Mononuclear cell (primary cell): Measurements from ENCODE around the gene ERAP2.

- RRBS, result no CpG with 5 or more reads among the region's 1 CpG
Observed at GRCh38 chr5:95720168-95720554, 11.0 kb upstream of the RHOBTB3 start.

- RRBS, result no CpG with 5 or more reads among the region's 2 CpGs
Observed at GRCh38 chr5:95732241-95732434, 1.0 kb downstream of the RHOBTB3 start.

GRCh38 chr5:95762539-95763741 lies 31.8 kb downstream of the RHOBTB3 start:
- RRBS, result no CpG with 5 or more reads among the region's 9 CpGs

- RRBS, result no CpG with 5 or more reads among the region's 8 CpGs
Observed at GRCh38 chr5:95768738-95769038, 37.6 kb downstream of the RHOBTB3 start.

GRCh38 chr5:95783514-95784294 lies 38.8 kb downstream of the GLRX start:
- RRBS, result no CpG with 5 or more reads among the region's 6 CpGs

DNA sequence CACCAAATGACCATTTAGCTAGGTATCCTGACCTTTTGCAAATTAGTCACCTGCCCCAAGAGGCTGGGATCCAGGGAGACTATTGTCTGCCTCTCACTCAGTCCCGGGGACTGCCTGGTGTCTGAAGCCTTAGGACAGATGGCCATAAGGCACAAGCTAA lies 1.9 kb upstream of the GLRX start:
- RRBS, result no CpG with 5 or more reads among the region's 1 CpG

- RRBS, result no CpG with 5 or more reads among the region's 3 CpGs
Observed at GRCh38 chr5:95853423-95854053, 31.0 kb upstream of the GLRX start.

DNA sequence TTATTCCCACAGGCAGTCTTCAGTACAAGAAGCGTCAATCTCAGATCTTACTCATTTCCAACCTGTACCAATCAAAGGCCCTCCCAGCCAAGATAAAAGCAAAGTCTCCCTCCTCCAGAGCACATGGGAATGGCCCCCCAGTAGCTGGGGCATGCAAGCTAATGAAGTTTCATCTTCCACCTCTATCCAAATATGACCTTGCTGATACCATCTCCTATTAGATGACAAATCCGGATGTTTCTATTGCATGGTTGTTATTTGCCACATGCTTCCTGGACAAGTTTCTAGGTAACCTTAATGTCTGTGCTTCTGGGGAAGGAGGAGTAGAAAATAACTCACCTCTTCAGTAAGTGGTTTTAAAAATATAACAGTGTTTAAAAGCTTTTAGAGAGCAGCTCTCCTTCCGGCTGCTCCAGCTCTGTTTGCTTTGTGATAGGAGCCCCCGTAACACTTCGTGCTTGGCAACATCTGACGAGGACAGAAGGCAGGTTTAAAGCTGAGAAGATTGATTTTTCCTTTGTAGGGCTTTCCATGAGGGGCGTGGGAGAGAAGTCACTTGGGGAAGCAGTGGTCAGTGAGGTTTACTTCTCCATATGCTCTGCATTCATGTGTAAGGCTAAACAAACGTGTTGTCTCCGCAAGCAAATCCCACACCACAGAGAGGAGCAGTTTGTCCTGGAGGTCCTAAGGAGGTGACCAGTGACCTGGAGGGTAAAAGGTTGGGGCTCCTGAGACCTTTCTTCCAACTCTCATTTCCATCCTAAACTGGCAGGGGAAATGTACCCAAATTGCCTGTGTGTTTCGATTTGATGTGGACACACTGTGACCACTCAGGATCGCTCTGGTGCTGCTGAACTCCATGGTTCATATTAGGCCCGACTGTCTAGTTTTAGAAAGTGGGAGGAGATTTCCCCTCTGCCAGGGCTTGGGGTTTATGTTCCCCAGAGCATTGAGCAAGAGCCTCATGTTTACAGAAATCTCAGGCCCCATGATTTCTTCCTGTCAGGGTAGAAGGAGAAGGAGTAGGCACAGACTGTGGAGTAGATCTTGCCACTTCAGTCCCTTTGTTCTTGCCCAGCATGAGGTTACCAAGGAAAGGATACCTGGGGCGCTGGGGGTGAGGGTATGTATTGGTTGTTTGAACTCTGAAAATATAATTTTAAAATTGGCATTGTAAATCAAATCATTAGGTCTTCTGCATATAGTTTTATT lies 40.5 kb upstream of the GLRX start:
- RRBS, result no CpG with 5 or more reads among the region's 13 CpGs

- RRBS, result no CpG with 5 or more reads among the region's 4 CpGs
Observed at GRCh38 chr5:95883262-95884016, 60.9 kb upstream of the GLRX start.

DNA sequence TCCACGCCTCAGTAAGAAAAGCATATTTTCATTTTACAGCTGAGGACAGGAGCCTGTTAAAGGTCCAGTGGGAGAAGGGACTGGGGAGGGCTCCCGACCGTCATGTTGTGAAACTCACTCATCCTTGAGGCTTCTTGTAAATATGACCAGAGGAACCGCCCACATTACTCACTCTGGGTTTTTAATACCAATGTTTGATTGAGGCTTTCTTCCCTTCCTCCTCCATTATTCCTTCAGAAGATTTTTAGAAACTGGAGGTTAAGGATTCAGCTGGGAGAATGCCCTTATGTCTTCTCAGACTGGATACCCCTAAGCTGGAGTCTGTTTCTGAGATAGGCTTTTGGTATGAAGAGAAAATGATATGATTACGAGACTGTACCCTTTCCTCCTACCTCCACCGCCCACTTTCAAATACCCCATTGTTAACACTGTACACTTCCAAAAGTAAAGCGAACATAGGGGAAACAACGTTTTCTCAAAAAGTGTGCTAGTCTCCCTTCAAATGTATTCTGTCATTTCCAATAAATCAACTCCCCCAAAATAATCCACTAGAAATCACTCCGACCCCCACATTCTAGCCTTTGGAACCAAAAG lies 61.6 kb upstream of the GLRX start:
- RRBS, result no CpG with 5 or more reads among the region's 9 CpGs

GRCh38 chr5:95940532-95941505 lies 20.8 kb downstream of the ELL2 start:
- RRBS, result no CpG with 5 or more reads among the region's 5 CpGs

- RRBS, result no CpG with 5 or more reads among the region's 6 CpGs
Observed at GRCh38 chr5:95962693-95963155, 1.1 kb upstream of the ELL2 start.

DNA sequence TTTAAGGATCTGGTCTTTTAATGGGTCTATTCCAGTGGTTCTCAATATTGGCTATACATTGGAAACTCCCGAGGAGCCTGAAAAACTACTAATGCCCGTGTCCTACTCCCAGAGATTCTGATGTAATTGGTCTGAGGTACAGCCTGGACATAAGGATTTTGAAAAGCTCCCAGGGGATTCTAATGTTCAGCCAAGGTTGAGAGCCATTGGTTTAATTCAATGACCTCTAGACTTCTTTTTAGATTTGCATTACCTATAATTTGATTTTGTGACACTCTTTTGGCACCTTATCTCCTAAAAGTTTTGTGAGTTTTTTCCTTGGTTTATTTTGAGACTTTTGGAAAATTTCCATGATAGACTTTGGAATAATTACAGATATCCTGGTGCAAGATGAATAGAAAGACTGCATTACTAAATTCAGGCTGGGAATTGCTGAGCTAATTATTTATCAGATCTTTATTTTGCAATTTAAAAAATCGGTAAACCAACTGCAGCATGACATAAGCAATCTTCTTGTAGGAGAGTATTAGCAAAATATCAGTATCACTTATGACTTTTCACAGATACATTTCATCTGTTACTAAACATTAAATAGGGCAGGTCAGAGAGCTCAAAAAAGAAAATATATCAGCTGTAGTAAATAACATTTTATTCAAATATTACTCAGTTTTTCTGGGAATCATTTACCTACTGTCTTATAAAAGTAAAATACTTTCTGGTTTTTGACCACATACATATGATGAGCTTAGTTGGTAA lies 91.6 kb upstream of the ELL2 start:
- RRBS, result no CpG with 5 or more reads among the region's 3 CpGs

DNA sequence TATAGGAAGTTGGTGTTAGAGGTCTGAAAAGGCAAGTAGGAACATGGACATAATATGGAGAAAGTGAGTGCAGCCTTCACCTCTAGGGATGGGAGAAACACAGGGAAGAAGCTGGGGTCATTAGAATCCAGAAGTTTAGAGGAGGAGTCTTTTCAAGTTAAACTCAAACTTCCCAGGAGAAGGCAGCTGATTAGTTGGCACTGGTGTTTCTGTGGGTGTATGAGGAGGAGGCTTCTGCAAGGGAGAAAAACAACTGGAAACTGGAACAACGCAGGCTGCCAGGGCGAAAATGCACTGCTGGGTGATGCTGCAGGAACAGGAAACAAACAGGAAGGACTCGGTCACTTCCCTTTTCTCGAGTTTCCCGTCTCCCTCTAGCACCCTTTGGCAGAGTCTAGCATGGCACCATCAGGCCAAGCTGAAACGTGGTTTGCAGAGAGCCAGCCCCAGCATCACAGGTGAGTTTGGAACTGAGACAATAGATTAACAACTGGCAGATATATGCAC lies 77.5 kb upstream of the CAST start:
- RRBS, result no CpG with 5 or more reads among the region's 6 CpGs

GRCh38 chr5:96663609-96663956 lies 1.4 kb downstream of the CAST start:
- RRBS, result no CpG with 5 or more reads among the region's 6 CpGs

GRCh38 chr5:96709071-96709800 lies 47.1 kb downstream of the CAST start:
- RRBS, result no CpG with 5 or more reads among the region's 3 CpGs

DNA sequence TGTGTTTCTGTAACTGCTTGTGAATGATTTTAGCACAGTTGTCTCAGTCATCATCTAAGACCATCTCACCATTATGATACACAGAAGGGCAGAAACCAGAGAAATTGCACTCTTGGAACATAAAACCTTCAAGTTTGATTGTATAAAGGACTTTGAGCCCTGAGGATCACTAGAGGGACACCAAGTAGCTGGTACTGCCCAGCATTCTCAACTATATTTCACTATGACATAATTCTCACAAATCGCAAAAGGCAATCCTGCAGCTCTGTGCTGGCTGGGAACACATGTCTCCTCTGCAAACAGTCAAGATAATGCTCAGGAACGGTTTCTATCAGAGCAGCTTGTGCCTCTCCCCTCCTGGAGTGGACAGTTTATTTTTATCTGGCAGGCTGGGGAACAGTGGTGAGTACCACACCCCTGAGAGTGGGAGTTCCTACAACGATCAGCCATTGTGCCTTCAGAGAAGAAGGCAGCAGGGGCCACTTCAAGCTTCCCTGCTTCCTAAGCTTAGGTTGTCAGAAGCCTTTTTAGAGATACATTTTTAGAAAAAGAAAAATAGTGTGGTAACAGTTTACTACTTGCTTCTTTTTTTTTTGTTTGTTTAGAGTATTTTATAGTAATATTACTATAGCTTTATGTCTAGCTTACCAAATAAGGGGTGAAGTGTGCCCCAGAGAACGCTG lies 65.8 kb downstream of the ERAP1 start:
- RRBS, result no CpG with 5 or more reads among the region's 4 CpGs

- RRBS, result no CpG with 5 or more reads among the region's 7 CpGs
Observed at GRCh38 chr5:96750332-96750895, 57.3 kb downstream of the ERAP1 start.

- RRBS, result no CpG with 5 or more reads among the region's 6 CpGs
Observed at GRCh38 chr5:96855262-96855848, 20.9 kb upstream of the ERAP2 start.

DNA sequence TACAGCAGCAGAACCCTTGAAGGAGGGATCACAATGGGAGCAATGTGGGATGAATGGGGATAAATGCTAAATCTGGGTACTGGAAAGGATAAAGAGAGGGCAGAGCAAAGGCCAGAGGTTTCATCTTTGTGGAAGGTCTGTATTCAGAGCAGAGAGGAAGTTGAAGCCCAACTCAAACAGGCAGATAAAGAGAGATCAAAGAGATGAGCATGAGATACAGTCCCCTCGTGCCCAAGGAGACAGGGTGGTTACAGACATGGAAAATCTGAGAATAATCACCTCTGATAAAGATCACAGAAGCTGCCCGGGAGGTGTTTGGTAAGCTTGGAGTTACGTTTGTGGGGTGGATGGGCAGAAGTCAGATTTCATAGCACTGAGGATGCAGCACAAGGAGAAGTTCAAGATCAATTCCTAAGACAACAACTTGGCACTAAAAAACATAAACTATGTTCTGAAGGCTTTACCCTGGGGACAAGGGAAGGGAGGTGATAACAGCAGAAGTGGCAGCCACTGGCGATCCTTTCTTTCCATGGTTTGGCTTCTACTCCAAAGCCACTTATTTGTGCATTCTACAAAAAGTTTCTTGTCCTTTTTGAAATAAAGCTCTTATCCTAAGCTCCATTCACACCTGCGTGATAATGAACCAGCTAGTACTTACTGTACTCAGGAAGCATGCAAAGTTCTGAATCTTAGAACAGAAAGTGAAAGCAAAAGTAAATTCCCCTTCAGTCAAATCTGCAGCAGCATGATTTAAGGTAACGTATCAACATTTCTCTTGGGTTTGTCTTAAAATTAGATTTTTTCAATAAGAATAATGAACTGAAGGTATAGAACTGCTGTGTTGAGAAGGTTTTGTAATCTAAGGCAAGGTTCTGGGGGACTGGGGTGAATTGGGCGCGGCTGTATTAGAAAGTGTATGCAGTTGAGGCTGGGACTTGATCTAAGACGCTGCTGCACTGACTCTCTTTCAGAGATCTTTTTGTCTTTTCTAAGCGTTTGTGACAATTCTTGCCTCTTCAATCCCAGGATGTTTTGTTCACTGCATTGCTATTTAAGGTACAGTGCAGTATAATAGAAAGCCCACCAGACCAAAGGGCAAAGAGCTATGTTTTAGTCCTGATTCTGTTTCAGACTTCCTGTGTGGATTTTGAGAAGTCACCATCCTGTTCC lies at the start of gene ERAP2:
Gene ERAP2, plus strand, starts transcription at position 728 of the 1,170 bp plus-strand sequence.
- RRBS, result no CpG with 5 or more reads among the region's 10 CpGs